Thoracic aorta endothelial cell (primary cell): ENCODE results near the genes ACMSD, LCT and DARS1.

- CAGE, long polyA plus RNA, result no peak
These were observed 1.2 kb upstream of the LYPD1 start for GRCh38 chr2:132671058-132671832.

DNA sequence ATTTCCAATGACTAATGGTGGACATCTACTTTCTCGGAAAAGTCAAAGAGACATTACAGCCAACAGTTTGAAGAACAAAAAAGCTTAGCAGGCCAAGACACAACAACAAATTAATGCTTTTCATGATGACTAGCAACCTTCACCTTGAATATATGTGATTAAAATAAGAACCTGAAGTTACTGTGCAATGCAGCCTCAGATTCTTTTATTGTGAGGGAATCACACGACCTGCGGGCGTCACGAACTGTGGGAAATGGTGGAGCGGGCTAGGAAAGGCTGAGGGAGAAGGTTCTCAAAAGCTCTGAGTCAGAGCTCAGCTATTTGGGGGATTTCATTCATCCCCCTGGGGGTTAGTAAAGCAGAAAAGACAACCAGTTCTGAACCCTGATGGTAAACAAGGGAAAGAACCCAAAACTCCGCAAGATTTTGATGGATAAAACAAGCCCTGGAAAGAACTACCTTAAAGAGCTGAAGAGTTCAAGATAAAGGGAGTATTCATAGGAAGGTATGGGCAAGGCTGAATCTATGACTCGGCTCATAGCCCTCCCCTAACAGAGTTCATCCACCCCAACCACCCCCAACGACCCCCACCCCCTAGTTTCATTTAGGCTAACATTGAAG lies 89.4 kb upstream of the NCKAP5 start:
- CAGE, long polyA plus RNA, result no peak

DNA sequence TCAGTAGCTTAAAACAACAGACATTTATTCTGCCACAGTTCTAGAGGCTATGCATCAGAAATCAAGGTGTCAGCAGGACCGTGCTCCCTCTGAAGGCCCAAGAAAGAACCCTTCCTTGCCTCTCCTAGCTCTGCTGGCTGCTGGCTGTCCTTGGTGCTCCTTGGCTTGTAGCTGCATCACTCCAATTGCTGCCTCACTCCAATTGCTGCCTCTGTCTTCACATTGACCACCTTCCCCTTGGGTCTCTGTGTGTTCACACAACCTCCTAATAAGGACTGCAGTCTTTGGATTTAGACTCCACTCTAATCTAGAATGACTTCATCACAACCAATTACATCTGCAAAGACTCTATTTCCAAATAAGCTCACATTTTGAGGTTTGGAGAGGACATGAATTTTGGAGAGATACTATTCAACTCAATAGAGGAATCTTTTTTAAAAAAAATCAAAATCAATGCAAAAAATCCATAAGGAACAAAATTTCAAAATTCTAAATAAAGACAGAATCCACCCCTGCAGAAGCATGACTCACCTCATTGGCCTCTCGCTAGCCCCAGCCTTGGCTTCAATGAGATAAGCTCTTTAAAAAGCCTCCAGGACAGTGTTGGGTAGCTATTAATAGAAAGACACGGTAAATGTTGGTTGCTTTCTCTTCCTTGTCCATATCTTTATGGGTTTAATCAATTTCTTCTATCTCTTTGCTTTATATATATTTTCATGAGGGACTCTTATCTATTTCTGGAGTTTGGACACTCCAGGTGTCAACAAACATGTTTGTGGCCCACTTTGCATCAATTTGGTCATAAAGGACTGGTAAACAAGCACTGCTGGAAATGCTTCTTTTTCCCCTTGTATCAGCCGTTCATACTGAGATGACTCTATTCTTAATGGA lies 267.6 kb upstream of the MGAT5 start:
- CAGE, long polyA plus RNA, result no peak

DNA sequence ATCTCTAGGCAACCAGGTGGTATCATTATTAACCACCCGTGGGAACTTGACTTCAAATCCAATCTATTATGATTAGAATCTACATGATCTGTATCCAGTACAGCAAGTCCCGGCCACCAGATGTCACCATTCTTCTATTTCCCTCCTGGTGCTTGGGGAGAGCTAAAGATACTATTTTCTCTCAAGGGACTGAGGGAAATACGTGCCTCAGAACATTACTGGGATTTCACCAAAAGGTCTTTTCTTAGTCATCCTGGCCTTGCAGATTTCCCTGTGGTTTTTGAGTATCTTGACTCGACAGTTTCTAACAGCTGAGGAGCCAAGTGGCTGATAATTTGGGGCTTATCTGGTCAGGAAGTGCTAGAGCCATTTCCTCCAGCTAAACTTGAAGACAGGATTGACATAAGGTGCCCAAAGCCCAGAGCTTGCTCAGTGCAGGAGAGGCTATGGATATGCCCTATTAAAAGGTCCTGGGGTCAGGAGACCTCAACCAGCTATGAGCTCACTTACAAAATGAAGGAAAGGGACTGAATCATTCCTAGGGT lies 135.5 kb upstream of the MGAT5 start:
- CAGE, long polyA plus RNA, result no peak

DNA sequence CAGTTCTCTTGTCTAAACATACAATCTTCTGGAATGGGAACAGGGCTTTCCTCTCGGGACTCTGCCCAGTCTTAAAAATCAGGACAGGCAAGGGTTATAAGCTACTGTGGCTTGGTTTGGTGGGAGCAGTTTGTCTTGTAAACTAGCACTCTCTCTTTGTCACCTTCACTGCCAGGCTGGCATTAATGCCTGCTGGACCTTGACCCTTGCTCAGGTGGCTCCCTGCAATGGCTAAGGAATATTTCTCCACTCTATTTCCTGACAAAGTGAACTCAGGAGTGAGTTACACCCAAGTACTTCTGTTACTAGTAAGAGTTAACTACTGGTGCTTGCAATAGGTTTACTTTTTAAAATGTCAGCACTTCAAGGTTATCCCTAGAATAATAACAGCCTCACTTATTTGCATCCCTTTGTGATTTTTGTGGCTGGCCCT lies 129.4 kb upstream of the MGAT5 start:
- CAGE, long polyA plus RNA, result no peak

- CAGE, long polyA plus RNA, result no peak
These were observed 112.3 kb upstream of the MGAT5 start for GRCh38 chr2:134141365-134142270.

GRCh38 chr2:134203999-134204572 lies 49.8 kb upstream of the MGAT5 start:
- CAGE, long polyA plus RNA, result no peak

DNA sequence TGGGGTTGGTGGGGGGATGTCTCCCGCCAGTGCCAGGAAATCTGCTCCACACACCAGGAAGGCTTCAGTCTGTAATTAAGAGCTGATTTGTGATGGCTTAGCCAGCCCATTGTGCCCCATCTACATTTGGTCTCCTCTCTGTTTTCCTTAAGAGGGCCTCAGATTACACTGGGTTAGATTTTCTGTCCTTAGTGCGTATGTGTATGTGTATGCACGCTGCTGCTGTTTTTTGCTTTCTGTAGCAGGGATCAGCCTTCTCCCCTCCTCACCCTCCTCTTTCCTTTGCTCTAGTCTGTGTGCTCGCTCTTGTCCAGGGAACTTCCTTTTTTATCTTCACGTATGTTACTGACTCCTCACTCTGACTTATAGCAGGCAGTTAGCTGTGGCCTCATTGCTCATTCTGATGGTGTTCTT lies 33.4 kb upstream of the MGAT5 start:
- CAGE, long polyA plus RNA, result no peak

GRCh38 chr2:134261380-134262408 lies 7.8 kb downstream of the MGAT5 start:
- CAGE, long polyA plus RNA, result no peak

- CAGE, long polyA plus RNA, result no peak
These were observed 47.9 kb downstream of the TMEM163 start for GRCh38 chr2:134670845-134671352.

DNA sequence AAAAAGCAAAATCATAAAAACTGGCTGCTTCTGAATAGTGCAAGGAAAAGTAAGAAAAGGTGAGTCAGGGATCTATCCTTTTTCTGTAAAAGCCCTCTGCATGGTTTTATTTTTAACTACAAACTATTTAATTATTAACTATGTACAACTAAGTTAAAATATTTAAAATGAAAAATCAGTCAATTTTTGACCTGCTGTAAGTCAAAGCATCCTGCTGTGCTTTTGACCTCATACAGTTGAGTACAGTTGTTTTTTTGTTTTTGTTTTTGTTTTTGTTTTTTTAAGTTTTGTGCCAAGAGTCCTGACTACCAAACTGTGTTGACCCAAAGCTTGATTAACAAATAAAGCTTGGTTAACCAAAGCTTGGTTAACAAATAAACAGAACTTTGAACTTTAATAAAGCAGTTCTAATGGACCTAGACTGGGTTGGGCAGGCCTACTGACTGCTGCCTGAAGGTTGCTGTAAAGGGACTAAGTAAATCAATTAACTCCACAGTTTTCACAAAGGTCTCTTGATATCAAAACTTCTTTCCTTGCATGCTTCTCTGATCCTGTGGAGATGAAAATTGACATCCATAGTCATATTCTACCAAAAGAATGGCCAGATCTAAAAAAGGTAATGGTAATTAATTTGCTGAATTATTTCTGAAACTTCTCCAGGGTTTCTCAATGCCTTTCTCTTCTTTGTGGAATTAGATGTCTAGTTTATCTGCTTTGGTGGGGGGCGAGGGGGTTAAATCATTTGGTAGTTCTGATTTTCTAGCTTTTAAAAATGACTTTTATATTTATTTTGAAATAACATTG lies at the start of gene ACMSD:
Gene ACMSD (plus strand): TSS at position 493 of the 804 bp plus-strand sequence.
- CAGE, long polyA plus RNA, result no peak

- CAGE, long polyA plus RNA, result no peak
These were observed 57.1 kb downstream of the CCNT2 start for GRCh38 chr2:134975596-134976305.

DNA sequence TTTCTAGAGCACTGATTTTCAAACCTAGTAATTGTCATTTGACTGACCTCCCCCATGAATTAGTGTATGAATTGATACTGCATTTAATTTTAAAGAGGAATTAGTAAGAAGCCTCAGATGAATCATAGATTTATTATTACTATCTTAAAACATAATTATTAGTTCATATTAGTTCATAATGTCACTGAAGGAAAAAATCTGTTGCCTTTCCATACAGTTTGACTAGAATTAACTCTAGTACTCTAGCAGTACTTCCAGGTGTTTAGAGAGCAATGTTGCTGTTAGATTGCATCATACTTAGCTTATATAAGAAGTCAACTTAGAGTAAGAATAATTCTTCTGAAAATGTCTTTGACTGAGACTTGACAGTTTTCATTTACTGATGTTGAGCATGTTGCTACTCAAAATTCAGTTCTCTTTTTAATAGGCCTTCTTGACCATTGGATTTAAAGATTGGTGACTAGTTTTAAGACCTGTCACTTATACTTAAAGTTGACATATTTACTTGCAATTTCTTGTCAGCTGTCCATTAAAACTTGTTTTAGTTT lies 4.7 kb downstream of the RAB3GAP1 start:
- CAGE, long polyA plus RNA, result no peak

GRCh38 chr2:135755099-135755861 lies 13.6 kb downstream of the UBXN4 start:
- CAGE, long polyA plus RNA, result no peak

- CAGE, long polyA plus RNA, result no peak
These were observed 28.8 kb downstream of the UBXN4 start for GRCh38 chr2:135770414-135770908.

DNA sequence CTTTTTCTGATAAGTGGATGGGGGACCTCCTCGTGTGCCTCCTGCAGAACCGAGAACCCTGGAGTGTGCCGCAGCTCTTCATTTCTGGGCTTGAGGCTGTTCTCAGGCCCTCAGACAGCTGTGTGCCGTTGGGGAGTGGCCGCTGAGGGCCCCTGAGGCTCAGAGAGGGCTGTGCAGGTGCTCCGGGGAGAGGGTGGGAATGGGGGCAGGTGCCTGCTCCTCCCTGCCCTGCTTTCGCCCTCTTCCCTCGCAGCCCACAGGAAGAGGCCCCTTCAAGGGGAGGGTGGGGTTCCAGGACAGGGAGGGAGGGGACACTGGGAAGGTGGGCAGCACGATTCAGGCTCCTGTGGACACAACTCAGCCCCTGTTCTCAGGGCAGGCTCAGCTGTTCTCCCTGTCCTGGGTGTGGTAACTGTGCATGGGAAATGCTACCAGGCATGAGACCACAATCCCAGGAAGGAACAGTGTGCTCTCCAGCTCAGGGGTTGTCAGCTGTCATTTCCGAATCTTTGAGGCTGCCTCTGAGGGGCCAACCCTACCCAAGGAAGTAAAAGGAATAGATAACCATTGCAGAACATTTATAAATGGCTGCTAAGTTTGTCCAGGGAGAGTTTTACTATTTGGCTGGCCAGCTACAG lies 11.3 kb downstream of the LCT start:
- CAGE, long polyA plus RNA, result no peak

GRCh38 chr2:135837101-135837307 lies at the start of gene LCT:
TSS of gene LCT (minus strand) at chr2:135837184.
- CAGE, long polyA plus RNA, result no peak

DNA sequence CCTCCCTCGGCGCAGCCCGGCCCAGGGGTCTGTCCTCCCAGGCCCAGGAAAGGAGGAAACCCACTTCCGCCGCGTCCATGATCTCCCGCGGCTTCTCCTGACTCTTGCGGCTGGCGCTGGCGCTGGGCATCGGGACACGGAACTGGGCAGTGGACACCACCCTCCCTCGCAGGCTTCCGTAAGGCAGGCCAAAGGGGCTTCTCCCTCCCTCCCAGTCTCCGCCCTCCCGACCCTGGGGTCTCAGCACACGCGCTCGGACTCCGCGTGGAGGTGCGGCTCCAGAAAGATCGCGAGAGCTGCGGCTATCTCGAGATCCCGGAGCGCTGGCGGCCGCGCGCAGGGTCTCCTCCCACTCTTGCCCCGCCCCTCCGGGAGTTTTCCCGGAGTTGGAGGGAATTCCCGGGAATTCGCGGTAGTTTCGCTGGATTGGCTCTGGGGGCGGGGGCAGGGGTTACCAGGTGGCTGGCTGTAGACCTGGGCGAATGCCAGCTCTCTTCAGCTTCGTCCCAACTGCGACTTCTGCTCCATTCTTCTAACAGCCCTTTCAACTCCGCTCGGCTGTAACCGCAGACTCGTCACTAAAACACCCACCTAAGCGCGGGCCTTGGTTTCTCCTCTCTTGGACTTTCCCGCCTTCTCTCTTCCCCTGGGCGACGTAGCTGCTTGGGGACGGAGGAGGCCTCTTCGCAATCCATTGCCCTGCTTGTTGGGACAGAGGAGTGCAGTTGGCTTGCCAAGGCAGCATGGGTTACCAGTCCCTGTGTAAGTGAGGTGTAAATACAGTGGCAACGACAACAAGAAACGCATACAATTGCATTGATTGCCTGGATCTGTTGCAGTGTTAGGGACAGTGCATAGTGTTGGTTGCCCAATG lies at the start of gene DARS1:
Gene DARS1 (minus strand): TSS at position 288 of the 874 bp plus-strand sequence.
- CAGE, long polyA plus RNA, result no peak

- CAGE, long polyA plus RNA, result no peak
These were observed 15.0 kb upstream of the DARS1 start for GRCh38 chr2:136000368-136000959.

DNA sequence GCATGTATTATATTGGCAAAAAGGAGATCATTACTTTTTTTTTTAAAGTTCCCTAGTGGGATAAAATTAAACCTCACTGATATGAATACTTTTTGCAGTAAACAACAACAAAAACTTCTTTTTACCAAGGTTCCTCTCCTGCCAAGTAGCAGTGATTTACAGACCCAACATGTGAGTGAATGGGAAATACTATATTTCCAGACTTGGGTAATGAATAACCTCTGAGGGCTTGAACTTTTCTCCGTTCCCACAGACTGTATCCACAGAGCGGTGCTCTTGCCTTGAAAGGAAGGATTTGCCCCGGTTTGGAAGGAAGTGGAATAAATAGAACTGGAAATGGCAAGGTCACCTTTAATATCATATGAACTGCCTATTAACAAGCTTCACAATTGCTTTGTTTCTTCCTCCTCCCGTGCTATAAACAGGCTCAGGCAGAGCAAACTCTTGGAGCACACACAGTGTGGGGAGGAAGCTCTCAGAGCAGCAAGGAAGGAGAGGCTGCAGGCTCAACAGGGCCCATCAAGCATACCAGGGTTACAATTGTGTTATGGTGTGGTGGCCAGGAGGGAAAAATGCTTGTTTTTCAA lies 28.5 kb upstream of the DARS1 start:
- CAGE, long polyA plus RNA, result no peak